Peripheral blood mononuclear cell (primary cell): ENCODE measurements around a stretch of chr3.

GRCh38 chr3:27426149-27426581 is 57.0 kb upstream of the NEK10 start:
- PRO-cap, 8 experiments: no peak in any of the 8 experiments

DNA sequence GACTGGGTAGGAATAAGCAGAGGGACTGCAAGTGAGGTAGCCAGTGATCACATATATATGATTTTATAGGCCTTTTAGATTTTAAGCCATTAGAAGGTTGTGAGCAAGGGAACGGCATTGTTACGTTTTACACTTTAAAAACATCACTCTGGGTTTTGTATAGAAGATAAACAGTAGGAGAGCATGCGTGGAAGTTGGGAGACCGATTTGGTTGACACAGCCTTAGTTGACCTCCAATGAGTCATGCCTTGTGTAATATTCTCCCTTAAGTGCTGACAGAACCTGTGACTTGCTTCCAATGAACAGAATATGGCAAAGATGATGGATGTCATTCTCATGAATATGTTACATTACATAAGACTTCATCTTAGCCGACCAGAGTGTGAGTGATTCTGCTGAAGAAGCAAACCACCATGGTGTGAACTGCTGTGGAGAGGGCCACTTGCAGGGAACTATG is 37.2 kb upstream of the SLC4A7 start:
- PRO-cap, 8 experiments: peak in 2 of 8 experiments; most common plus-strand start position 378 of the sequence (in 2)

DNA sequence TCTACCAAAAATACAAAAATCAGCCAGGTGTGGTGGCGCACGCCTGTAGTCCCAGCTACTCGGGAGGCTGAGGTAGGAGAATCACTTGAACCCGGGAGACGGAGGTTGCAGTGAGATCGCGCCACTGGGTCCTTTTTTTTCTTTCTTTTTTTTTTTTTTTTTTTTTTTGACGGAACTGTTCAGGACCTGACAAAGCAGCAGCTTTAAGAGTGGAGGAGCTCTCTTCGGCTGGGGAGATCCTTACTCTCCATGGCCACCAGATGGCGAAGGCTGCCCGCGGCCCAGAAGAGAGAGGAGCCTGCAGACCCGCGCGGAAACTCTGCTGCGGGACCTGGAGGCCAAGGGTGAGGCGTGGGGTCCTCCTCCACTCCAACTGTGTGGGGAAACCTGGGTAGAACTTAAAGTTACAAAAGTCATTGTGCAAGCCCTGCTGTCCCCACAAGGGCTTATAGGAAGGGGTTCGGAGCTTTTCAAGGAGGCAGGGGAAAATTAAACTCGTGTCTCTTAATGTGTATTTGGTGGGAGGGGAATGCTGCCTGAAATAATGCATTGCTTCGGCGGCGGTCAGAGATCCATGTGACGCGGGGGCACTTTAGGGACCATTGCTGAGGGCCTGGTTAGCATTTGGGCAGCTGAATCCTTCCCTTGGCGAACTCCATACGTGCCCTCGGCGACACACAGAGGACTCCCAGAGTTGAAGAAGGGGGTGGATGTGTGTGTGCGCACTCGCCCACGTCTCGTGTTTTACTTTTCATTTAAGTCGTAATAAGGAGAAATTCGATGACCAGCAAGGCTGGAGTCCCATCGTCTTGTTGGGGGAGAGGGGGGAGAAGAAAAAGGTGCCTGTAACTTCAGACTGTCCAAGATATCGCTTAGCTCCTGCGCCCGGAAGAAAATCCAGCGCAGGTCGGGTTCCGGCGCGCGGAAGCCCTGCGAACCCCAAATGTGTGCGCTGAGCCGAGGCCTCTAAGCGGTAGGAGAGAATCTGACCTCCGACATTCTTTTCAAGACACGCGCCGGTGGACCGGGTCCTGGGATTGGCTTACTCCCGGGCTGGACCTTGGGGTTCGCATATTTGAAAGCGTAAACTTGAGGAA is 9.8 kb downstream of the EOMES start:
- PRO-cap, 8 experiments: peak in 8 of 8 experiments; most common plus-strand start position 691 of the sequence (in 6); most common minus-strand start position 686 of the sequence (in 1)

GRCh38 chr3:27905585-27906038 is 183.5 kb upstream of the EOMES start:
- PRO-cap, 8 experiments: no peak in any of the 8 experiments

GRCh38 chr3:29308596-29309312 is 27.9 kb downstream of the RBMS3 start:
- PRO-cap, 8 experiments: no peak in any of the 8 experiments

- PRO-cap, 8 experiments: no peak in any of the 8 experiments
These were observed 129.8 kb downstream of the RBMS3 start for GRCh38 chr3:29410693-29411010.

DNA sequence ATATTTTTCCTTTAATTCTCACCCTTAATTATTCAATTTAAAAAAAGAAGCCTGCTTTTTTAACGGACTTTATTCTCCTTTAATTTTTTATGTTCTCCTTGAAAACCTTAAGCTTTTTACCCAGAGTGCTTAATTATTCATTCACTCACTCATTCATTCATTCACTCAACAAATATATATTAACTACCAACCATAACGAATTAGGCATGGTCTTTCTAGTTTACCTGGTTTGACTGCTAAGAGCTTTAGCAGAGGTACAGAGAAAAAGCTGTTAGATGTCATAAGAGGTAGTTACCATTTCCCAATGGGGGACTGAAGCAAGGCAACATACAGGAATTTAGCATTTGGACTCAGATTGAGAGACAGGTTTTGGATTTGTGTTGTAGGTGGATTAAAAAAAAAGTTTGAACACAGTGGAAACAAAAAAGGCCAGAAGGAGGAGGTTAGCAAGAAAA is 634.9 kb upstream of the TGFBR2 start:
- PRO-cap, 8 experiments: no peak in any of the 8 experiments

DNA sequence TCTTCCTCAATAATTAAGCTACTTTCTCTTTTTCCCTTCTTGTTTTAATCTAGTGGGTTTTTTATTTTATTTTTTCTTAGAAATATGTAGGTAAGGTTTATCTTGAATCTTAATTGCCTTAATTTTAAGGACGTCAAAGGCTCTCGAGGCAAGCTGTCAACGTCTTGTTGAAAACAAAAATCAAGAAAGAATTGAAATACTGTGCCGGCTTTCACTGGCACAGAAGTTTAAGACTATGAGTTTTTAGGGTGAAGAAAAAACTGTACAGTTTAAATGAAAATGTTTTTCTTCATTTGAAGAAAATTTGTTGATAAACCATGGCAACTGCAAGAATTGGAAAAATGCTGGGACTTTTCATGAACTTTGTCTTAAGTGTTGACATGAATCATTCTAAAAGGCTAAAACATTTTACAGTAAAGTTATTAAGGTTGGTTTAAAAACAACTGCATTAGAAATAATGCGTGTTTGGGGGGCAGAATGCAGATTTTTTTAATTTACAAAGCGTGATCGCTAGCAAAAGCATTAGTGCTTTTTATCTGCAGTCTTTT is 602.1 kb upstream of the TGFBR2 start:
- PRO-cap, 8 experiments: no peak in any of the 8 experiments

- PRO-cap, 8 experiments: no peak in any of the 8 experiments
These were observed 317.0 kb upstream of the TGFBR2 start for GRCh38 chr3:30289351-30289784.

- PRO-cap, 8 experiments: no peak in any of the 8 experiments
These were observed 264.0 kb upstream of the TGFBR2 start for GRCh38 chr3:30342352-30342869.

DNA sequence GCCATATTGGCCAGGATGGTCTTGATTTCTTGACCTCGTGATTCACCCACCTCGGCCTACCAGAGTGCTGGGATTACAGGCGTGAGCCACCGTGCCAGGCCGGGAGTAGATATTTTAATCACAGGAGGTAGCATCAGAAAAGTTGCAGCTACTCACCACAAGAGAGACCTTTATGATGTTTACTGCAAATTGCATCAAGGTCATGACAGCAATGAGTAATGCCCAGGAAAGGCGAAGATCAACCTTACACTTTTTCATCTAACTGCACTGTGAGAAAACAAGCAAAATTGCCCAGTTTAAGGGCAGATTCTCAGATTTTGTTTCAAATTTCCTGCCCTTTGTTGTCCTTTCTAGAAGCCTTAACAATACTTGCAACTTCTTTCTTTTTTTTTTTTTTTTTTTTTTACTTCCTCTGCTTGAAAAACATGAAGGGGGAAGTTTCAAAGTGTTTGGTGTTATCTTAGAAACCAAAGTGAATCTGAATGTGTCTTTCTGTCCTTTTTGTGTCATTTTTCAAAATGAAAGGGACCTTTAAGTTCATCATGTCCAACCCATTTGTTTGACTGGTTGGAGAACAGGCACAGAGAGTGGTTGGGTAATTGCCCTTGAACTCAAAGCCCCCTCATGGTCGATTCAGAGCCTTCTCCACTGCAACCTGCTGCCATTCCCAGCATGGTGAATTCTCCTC is 25.0 kb downstream of the TGFBR2 start:
- PRO-cap, 8 experiments: peak in 5 of 8 experiments; most common plus-strand start position 562 of the sequence (in 5); most common minus-strand start position 271 of the sequence (in 3)

DNA sequence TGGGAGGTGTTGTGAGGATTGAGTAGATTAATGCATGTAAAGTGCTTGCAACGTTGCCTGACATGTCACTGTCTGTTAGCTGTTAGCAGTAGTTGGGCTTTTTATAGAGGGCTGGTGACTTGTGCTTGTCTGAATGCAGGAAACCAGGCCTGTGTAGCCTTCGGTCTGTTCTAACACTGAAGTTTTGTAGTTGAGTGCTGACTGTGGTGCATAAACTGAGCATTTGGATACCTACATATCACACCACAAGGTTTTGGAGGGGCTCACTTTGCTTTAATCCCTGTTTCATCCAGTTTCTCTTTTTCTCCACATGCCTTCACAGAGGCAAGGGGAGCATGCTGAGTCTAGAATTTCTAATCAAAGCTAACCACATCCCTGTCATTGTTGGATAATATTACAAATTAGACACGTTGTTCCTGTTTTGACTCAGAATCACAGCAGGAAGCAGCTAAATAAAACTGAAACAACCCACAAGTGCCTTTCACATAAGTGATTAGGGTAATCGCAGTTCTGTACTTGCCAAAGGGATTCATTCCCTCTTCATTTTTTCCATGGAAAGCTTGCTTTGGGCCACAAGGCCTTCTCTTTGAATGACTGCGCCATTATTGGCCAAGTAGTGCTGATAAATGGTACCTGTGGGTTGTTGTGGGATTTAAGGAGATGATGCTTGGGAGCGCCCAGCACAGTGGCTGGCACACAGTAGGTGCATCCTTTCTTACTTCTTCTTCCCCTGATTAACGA is 48.9 kb downstream of the TGFBR2 start:
- PRO-cap, 8 experiments: peak in 3 of 8 experiments; most common plus-strand start position 484 of the sequence (in 2); most common minus-strand start position 337 of the sequence (in 2)

DNA sequence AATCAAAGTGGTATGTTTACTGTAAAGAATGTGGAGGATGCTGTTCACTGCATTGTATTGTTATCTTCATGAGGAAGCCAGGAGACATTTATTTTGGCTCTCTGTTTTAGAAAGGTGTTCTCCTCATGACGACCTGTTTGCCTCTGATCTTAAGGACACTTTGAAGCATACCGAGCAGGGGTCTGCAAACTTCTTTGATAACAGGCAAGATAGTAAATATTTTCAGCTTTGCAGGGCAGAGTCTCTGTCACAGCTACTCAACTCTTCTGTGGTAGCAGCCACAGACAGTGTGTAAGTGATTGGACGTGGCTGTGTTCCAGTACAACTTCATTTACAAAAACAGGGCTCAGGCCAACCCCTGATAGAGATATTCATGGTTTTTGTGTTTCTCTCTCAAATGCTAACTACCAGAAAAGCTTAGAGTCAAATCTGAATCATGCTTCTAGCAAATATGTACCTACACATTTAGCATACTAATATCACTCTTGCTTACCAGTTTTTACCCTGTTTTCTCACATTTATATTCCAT is 51.5 kb downstream of the TGFBR2 start:
- PRO-cap, 8 experiments: no peak in any of the 8 experiments

DNA sequence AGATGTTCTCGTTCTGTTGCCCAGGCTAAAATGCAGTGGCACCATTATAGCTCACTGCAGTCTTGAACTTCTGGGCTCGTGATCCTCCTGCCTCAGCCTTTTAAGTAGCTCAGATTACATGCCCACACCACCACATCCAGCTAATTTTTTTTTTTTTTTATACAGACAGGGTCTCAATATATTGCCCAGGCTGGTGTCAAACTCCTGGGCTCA is 57.5 kb downstream of the TGFBR2 start:
- PRO-cap, 8 experiments: peak in 3 of 8 experiments; most common plus-strand start position 62 of the sequence (in 3)

- PRO-cap, 8 experiments: no peak in any of the 8 experiments
These were observed 77.5 kb downstream of the TGFBR2 start for GRCh38 chr3:30683857-30684305.

GRCh38 chr3:31232328-31233222 is 300.1 kb upstream of the STT3B start:
- PRO-cap, 8 experiments: peak in 1 of 8 experiments; most common plus-strand start chr3:31232978 (in 1); most common minus-strand start chr3:31232812 (in 1)

- PRO-cap, 8 experiments: peak in 1 of 8 experiments; most common minus-strand start chr3:31522317 (in 1)
These were observed 10.5 kb upstream of the STT3B start for GRCh38 chr3:31522110-31522685.

DNA sequence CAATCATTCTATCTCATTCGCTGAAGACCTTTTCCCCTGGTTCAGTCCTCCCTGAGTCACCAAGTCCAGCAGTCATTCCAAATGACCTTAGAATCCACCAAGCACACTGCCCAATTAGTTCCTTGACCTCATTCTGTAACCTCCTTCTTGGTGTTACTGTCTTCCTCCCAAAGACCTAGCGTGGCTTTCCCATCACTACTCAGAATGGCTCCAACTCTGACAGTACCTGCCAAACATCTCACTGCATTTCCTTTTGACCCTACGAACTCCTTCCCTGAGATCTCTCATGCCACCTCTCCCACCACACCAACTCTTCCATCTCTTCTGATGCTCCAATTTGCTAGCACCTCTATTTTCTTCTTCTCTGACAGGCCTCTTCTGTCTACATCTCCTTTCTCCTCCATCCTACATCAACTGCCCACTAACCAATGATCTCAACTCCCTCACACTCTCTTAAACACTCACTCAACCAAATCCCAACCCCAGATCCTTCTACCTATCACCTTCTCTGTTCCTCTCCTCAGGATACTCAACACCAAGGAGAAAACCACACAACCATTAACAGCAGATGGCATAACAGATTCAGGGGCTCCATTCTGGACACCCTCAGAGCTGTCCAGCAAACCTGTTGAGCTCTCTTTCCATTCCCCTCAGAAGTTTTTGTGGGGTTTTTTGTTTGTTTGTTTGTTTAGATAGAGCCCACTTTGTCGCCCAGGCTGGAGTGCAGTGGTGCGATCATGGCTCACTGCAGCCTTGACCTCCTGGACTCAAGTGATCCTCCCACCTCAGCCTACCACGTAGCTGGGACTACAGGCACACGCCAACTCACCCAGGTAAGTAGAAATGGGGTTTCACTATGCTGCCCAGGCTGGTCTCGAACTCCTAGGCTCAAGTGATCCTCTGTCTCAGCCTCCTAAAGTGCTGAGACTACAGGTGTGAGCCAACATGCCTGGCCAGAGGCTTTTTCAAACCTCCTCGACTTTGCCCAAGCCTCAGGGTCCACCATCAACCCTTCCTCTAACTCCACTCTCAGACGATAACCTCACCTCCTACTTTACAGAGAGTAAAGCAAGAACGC is 42.9 kb downstream of the OSBPL10 start:
- PRO-cap, 8 experiments: no peak in any of the 8 experiments

DNA sequence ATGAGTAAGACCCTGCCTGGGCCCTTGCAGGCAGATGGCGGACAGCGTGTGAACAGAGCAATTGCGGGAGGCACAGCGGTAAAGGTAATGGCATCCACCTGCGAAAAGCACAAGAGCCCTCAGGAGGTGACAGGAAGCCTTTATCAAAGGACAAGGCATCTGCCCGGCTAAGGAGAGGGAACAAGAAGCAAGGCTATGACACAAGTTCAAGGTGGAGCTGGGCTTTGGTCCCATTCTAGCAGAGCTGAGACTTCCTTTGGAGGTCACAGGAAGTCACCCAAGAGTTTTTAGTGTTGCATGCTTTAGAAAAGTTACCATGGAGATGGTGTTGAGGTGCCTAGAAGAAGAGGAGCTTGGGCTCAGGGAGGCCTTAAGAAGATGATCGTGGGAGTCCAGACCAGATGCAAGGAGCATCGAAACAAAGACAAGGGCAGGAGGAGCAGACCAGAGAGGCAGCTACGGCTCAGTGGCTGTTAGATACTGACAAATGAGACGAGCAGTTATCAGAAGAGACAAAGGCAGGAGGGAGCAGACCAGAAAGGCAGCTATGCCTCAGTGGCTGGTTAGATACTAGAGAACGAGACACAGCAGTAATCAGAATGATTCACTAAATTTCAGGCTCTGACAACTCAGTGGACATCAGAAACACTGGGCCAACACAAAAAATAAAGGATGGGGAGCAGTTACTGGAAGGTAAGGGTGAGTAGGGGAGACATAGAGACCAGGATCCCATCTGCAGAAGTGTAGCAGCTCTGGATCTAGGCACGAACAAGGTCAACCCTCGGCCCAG is 34.4 kb downstream of the OSBPL10 start:
- PRO-cap, 8 experiments: no peak in any of the 8 experiments

DNA sequence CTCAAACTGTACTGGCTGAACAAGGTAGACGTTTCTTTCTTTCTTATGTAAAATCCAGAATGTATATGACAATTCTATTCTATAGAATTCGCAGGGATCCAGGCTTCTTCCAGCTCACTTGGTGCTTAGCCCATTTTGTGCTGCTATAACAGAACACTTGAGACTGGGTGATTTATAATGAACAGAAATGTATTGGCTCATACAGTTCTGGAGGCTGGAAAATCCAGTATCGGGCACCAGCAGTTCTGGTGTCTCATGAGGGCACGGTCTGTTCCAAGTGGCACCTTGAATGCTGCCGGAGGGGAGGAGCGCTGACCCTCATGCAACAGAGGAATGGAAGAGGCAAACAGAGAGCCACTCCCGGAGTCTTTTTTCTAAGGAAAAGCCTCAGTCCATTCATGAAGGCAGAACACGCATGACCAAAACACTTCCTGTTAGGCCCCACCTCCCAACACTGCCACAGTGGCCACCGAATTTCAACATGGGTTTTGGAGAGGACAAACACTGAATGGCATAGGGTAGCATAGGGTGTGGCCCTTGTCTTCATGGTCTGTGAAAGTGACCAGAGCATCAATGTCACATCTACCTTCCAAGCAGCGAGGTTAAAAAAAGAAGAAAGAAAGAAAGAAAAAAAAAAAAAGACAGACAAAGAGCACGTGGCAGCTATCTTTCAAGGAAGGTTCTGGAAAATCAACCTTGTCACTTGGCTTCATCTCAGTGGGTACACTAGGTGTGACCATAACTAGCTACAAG is 46.0 kb downstream of the GPD1L start:
- PRO-cap, 8 experiments: no peak in any of the 8 experiments